Measurements from ENCODE around the gene RETNLB.

DNA sequence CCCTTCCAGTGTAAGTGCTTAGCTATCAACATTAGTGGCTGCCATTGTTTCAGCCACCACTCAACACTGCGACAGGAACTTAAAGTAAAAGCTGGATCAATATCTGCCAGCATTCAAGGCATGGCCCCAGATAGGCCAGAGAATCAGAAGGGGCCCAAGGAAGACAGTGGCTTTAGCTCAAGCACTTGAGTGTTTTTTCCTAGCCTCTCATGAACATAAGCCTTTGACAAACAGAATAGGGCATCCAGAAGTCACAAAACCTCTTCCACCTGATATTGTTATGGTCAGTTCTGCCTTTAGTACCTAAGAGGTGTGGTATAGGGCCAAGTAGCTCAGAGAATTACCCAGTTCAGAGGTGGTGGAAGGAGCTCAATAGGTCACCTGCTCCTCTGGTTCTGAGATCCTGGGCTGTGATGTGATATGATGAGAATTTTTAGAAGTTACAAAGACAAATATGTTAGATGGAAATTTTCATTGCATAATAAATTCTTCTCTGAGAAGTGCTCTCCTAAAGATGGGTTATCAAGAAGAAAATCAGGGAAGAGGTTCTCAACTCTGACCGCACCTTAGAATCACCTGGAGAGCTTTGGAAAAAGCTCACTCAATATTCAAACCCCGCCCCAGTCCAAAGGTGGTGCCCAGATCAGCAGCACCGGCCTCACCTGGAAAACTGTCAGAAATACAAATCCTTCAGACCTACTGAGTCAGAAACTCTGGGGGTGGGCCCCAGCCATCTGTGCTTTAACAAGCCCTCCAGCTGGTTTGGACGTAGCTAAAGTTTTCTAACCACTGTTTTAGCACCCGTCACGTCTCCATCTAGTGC lies 101.4 kb downstream of the MYH15 start:
- PRO-cap, result no peak
- RAMPAGE, long total RNA, result no peak
- RRBS, result no CpG with 5 or more reads among the region's 7 CpGs

DNA sequence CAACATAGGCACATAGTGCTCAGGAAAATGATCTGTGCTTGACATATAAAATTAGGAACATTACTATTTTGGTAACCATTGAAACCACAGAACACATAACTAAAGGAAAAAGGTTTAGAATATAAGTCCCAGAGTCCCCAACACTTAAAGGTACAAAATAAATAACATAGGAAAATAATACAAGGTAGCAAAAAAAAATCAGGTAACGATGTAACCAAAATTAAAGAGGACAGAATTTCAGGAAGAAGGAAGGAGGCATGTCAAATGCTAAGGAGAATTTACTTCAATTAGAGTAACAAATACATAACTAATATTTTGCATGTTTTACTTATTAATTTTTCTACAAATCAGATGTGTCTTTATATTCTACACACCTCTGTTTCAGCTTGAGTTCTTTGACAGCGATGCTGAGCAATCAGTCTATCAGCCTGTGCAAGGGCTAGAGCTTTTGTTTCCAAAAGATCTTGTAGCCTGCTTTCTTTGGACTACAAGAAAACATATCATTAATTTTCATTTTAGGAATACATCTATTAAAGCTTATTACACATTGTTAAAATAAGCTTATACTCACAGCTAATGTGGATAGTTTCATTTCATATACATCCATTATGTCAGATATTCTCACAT lies 29.7 kb downstream of the CIP2A start:
- PRO-cap, result no peak
- RAMPAGE, long total RNA, result no peak
- RRBS, result no CpG with 5 or more reads among the region's 2 CpGs

GRCh38 chr3:108757267-108757596 lies at the start of gene RETNLB:
TSS of gene RETNLB (minus strand) at chr3:108757410.
- PRO-cap, result no peak
- RAMPAGE, long total RNA, result no peak
- RRBS, result no CpG with 5 or more reads among the region's 3 CpGs

DNA sequence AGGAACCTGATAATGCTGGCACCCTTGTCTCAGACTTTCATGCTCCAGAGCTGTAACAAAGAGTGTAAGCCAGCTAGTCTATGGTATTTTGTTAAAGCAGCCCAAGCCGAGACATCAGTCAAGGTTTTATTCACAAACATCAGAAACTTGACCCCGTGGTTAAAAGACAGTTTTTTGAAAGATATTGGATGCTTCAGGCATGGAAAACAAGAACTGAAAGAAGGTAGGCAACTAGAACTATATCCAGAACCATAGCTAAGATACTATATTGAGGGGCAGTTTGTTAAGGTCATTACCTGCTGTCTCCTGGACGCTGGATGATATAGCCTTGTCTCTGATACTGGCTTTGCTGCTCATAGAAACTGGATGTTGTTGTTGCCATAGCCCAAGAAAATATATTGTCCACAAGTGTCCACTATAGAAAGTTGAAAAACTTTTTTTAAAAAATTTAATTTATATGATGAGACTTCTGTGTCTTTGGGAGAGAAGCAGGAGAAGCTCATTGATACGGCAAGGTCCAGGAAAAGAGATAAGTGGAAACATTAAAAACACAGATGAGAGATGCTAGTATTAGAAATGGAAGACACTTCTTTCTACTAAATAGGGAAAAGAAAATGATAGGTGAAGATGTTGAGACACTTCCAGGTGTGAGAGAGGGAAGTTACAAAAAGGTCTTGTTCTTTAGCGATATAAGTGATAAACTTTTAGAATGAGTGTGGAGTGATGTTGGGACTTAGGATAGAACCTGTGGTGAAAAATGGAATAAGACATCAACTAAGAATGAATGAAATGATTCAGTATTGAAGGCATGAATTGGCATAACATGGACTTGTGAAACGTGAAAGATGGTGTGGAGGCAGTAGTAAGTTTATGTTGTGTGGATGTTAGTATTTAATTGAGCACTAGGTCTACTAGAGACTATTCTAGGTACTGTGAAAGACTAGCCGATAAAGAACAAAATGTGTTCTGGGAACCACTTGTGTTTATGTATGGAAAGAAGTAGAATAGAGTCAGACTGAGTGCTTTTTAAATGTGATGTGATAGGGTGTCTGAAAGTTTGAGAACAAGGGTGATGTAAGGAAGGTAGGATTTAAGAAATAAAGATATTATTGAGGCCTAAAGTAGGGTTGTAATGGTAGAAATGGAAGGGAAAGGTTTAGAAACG lies 12.3 kb downstream of the NECTIN3 start:
- PRO-cap, result no peak
- RAMPAGE, long total RNA, result no peak
- RRBS, result no CpG with 5 or more reads among the region's 8 CpGs

- PRO-cap, result no peak
- RAMPAGE, long total RNA, result no peak
- RRBS, result no CpG with 5 or more reads among the region's 4 CpGs
Measured at GRCh38 chr3:111324079-111324638, 217.8 kb upstream of the CD96 start.

GRCh38 chr3:111676766-111677300 lies 2.4 kb downstream of the PLCXD2 start:
- PRO-cap, result no peak
- RAMPAGE, long total RNA, result no peak
- RRBS, result no CpG with 5 or more reads among the region's 5 CpGs

GRCh38 chr3:111712457-111712894 lies 38.0 kb downstream of the PLCXD2 start:
- PRO-cap, result no peak
- RAMPAGE, long total RNA, result no peak
- RRBS, result 85% methylated on average over 1 of the region's 9 CpGs

DNA sequence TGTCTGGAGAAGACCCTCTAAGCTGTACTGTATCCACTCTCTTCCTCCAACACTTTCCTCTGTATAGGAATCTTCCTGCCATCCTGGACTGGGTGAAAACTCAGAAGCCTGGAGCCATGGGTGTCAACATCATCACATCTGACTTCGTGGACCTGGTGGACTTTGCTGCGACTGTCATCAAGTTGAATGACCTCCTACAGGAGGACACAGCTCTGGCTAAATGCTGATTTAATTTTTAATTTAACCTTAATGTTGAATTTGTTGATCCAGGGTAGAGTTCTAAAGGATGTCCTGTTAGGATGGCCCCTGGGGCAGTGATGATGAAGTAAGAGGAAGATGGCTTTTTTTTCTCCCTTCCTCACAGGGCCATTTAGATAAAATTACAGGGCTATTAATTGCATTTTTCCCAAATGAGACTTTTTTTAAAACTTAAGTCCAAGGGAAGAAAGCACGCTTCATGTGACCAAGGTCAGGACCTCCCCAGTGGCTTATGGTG lies 46.2 kb downstream of the PLCXD2 start:
- PRO-cap, result no peak
- RAMPAGE, long total RNA, result no peak
- RRBS, result no CpG with 5 or more reads among the region's 3 CpGs

- PRO-cap, result no peak
- RAMPAGE, long total RNA, result no peak
- RRBS, result no CpG with 5 or more reads among the region's 2 CpGs
Measured at GRCh38 chr3:111856674-111856982, 2.4 kb upstream of the PHLDB2 start.

- PRO-cap, result no peak
- RAMPAGE, long total RNA, result no peak
- RRBS, result no CpG with 5 or more reads among the region's 10 CpGs
Measured at GRCh38 chr3:111861144-111861871, 2.2 kb downstream of the PHLDB2 start.

DNA sequence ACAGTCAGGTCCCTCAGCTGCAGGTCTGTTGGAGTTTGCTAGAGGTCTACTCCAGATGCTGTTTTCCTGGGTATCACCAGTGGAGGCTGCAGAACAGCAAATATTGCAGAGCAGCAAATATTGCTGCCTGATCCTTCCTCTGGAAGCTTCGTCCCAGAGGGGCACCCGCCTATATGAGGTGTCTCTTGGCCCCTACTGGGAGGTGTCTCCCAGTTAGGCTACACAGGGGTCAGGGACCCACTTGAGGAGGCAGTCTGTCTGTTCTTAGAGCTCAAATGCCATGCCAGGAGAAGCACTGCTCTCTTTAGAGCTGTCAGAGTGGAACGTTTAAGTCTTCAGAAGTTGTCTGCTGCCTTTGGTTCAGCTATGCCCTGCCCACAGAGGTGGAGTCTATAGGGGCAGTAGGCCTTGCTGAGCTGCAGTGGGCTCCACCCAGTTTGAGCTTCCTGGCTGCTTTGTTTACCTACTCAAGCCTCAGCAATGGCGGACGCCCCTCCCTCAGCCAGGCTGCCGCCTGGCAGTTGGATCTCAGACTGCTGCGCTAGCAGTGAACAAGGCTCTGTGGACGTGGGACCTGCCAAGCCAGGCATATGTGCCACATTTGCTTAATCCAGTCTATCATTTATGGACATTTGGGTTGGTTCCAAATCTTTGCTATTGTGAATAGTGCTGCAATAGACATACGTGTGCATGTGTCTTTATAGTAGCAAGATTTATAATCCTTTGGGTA lies 13.8 kb upstream of the C3orf52 start:
- PRO-cap, result no peak
- RAMPAGE, long total RNA, result no peak
- RRBS, result no CpG with 5 or more reads among the region's 9 CpGs

GRCh38 chr3:112097176-112097845 lies 11.1 kb downstream of the C3orf52 start:
- PRO-cap, result no peak
- RAMPAGE, long total RNA, result no peak
- RRBS, result no CpG with 5 or more reads among the region's 4 CpGs

DNA sequence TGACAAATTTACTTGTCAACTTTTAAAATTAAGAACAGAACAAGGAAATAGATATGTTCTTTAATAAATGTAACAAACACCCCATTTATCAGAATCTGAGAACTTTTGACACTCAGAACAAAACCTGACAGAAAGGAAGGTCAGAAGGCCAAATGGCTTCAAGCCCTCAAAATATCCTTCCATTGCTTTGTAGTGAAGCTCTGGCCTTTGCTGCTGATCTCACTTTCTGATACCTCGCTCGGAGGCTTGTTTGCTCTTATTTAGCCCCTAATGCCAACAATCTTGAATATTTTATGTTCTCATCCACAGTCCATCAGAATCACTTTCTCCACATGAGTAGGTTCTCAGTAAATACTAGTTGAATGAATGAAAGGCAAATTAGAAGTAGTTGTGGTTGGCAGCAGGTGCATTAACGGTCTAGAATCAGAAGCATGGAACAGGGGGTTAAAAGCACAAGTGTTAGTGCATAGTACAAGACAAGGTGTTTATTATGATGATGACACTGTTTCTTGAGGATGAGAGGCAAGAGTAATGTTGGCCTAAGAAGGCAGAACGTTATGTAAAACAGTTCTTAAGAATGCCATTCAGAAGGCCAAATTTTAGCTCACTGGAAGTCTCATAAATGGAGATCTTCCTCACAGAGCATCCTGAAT lies 19.2 kb downstream of the GCSAM start:
- PRO-cap, result no peak
- RAMPAGE, long total RNA, result no peak
- RRBS, result no CpG with 5 or more reads among the region's 4 CpGs

DNA sequence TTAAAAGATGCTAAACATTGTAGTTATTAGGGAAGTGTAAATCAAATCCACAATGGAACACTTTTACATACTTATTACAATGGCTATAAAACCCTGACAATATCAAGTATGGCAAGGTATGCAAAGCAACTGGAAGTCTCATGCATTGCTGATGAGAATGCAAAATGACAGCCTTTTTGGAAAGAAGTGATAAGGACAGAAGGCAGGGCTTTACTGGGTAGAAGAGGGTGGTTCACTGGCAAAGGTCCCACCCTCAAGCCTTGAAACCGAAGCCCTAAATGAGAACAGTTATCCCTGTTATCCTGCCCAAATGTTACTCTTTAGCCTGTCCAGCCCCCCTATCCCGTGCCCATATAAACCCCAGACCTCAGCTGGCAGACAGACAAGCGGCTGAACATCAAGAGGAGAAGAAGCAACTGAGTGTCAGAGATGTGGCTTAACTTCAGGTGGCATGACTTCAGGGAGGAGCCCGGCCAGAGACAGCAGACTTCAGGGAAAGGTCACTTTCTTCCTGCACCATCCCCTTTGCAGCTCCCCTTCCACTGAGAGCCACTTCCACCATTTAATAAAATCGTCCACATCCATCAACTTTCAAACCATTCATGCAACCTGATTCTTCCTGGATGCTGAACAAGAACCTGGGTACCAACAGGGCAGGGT lies 723 bp upstream of the GCSAM start:
- PRO-cap, result no peak
- RAMPAGE, long total RNA, result no peak
- RRBS, result no CpG with 5 or more reads among the region's 5 CpGs

GRCh38 chr3:112136002-112136386 lies 2.9 kb upstream of the GCSAM start:
- PRO-cap, result no peak
- RAMPAGE, long total RNA, result no peak
- RRBS, result no CpG with 5 or more reads among the region's 1 CpG

DNA sequence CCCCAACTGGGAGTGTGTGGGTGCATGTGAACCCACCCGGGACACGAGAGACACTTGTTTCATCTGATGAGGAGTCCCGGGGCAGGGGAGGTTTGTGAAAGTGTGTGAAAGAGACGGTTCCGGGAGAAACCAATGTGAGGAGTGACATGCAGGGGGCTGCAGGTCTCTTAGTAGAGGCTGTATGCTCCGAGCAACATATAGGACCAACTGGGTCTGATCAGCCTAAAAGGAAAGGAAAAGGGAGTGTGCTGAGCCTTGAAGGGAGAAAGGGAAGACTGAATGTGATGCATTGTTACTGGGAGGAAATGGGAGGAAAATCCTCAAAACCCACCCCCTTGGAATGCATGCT lies 8.9 kb upstream of the SLC9C1 start:
- PRO-cap, result no peak
- RAMPAGE, long total RNA, result no peak
- RRBS, result 45% methylated on average over 5 of the region's 6 CpGs

- PRO-cap, result no peak
- RAMPAGE, long total RNA, result no peak
- RRBS, result no CpG with 5 or more reads among the region's 5 CpGs
Measured at GRCh38 chr3:112333937-112334476, 1.1 kb downstream of the CD200 start.

GRCh38 chr3:112411399-112412006 lies 78.5 kb downstream of the CD200 start:
- PRO-cap, result no peak
- RAMPAGE, long total RNA, result no peak
- RRBS, result no CpG with 5 or more reads among the region's 5 CpGs

DNA sequence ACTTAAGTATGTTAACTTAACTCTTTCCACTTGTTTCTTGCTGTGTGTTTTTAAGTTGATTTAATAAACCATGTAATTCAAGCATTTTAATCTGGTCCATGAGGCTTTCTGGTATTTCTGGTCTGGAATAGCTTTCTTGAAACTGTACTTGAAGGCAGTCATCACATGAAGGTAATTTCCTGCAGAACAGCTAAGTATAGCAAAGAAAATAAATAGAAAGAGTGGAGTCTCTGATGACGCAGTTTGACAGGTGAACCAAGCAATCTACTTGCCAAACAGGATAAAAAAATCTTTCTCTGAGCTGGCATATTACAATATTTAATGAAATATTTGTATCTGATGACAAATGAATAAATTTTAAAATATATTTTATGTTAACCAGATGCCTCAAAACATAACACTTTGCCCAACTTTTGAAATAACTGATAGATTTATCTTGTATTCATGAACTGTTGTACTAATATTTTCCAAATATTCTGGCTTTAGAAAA lies 74.8 kb downstream of the BTLA start:
- PRO-cap, result no peak
- RAMPAGE, long total RNA, result no peak
- RRBS, result no CpG with 5 or more reads among the region's 1 CpG

GRCh38 chr3:112605238-112605460 lies 35.8 kb downstream of the CCDC80 start:
- PRO-cap, result no peak
- RAMPAGE, long total RNA, result no peak
- RRBS, result no CpG with 5 or more reads among the region's 2 CpGs

Measured in lung (tissue), 4 donors.